Epidermal melanocyte (primary cell): ENCODE results near the genes PKIB and HDDC2.

DNA sequence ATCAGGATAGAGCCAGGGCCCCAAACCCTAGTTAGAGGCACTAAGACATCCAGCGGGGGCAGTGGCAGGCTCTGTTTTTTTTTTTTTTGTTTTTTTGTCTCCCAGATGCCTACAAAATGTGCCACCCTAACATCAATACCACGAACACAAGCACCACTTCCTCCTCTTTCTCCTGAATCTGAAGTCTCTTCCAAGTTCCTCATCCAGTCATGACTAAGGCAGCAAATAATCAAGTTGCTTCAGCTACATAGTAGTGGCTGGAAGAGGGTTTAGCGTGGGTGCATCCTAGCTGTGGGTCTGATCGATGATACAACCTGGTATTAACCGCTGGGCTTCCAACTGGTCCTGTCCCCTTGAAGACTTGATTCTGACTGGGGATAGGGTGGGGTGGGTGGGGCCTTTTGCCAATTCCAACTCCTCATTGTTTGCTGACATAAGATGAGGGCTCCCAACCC is 68.6 kb upstream of the FAM184A start:
- RRBS, result no CpG with 5 or more reads among the region's 5 CpGs

GRCh38 chr6:119347072-119347329 is 2.6 kb downstream of the MAN1A1 start:
- RRBS, result no CpG with 5 or more reads among the region's 1 CpG

GRCh38 chr6:119614307-119614561 is 264.7 kb upstream of the MAN1A1 start:
- RRBS, result no CpG with 5 or more reads among the region's 2 CpGs

- RRBS, result no CpG with 5 or more reads among the region's 10 CpGs
Observed at GRCh38 chr6:121520278-121521342, 85.2 kb downstream of the GJA1 start.

DNA sequence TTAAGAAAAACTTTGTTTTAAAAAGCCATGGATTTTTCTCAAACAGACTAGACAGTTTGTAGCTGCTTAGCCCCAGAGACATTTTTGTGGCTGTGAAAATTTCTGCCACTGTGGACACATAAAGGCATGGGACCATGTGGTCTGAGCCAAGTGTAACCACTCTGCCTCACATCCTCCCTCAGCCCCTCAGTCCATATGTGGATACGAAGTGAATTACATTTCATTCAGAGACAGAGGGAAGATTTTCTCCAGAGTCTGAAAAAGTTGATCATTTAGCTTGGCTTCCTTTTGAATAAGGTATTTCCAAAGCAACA is 87.4 kb downstream of the GJA1 start:
- RRBS, result no CpG with 5 or more reads among the region's 1 CpG

- RRBS, result no CpG with 5 or more reads among the region's 3 CpGs
Observed at GRCh38 chr6:121615713-121616027, 180.2 kb downstream of the GJA1 start.

GRCh38 chr6:121851023-121851455 is 415.6 kb downstream of the GJA1 start:
- RRBS, result no CpG with 5 or more reads among the region's 2 CpGs

- RRBS, result no CpG with 5 or more reads among the region's 4 CpGs
Observed at GRCh38 chr6:122126732-122127370, 272.6 kb upstream of the HSF2 start.

- RRBS, result 3% methylated on average over 13 of the region's 66 CpGs
Observed at GRCh38 chr6:122609797-122610609, at the start of gene PKIB. PKIB (plus strand) TSS chr6:122610405.

DNA sequence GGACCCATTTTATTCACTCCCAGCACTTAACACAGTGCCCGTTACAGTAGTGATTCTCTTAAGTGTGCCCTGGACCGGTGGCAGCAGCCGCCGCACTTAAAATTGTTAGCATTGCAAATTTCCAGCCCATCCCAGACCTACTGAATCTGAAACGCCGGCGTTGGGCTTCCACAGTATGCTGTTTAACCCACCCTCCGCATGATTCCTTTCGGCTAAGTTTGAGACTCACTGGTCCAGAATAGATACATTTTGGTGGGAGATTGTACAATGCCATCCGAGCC is 970 bp downstream of the SMPDL3A start:
- RRBS, result 6% methylated on average over 5 of the region's 10 CpGs

GRCh38 chr6:122997152-122998165 is 1.4 kb downstream of the CLVS2 start:
- RRBS, result no CpG with 5 or more reads among the region's 21 CpGs

- RRBS, result no CpG with 5 or more reads among the region's 3 CpGs
Observed at GRCh38 chr6:123441784-123442239, 194.9 kb downstream of the TRDN start.

DNA sequence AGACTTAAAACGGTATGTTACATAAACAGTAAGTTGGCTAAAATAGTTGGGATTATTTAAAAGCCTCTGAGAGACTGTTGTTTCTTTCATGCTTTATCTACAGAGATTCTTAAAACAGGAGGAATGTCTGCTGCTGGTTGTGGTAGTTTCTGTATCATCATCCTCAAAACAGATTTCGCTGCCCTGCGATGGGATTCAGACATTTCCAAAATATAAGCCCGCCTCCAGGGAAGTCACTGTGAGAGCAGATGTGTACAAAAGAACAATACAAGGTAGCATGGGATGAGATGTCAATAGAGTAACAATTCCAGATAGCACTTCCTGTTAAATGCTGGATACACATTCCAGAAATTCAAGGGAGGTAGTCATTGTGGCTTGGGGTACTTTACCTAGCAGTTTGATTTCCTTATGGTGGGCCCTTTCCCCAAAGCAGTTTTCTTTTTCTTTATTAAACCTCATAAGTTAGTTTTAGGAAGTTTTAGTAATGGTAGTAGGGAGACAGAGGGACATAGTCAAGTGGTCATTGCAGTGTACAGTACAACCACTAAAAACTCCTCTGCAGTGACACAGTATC is 2.5 kb downstream of the RNF217 start:
- RRBS, result no CpG with 5 or more reads among the region's 4 CpGs

DNA sequence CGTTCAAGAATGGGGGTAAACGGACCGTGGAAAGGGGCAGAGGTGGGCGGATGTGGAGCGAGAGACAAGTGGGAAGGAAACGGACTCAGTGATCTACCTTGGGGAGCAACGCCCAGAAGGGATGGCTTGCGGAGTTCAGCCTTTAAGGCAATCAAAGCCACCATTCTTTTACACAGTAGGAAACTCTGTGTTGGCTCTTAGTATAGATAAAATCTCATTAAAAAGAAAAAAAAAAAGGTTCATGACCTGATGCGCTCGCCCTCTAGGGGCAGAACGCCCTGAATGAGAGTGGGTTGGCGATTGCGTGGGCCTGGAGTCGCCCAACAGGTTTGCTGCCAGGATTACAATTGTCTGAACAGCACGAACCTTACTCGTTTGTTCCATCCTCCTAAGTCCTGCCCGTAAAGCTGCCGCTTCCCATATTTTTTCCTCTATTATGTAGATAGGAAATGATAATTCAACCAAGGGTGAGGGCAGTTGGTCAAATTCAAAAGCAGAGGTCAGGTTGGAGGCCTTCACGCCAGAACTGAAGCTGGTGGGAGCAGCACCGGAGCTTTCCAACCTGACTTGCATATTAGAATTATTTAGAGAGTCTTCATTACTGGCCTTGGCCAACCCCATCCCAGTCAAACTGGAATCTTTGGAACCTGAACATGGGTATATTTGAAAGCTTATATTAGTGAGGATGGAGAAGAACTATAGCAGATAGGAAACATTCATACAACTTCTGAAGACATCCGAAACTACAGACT is 1.3 kb downstream of the TPD52L1 start:
- RRBS, result no CpG with 5 or more reads among the region's 21 CpGs

DNA sequence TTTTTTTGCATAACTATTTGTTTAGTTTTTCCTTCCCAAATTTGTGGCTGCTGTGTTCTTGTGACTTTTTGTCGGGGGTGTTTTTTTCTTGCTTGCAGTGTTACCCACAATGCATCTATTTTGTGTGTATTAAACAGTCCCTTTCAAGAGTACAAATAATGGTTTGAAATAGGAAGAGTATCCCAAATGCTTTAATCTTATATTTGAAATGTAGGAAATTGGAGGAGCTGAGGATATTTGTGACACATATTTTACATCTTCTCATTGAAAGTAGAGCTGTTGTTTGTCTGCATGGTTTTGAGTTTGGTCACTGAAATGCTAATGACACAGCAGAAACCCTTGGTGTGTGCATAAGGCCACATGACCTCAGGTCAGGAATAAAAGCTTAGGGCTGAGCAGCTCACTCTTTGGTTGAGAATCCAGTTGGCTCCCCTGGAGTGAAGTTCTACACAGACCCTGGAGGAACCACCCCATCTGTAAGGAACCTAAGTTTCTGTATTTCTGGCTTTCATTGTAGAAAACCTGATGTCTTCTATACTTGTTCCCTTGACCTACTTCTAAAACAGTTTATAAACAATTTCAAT is 49.8 kb downstream of the TPD52L1 start:
- RRBS, result no CpG with 5 or more reads among the region's 1 CpG

- RRBS, result no CpG with 5 or more reads among the region's 5 CpGs
Observed at GRCh38 chr6:125251684-125252239, 50.0 kb downstream of the HDDC2 start.

- RRBS, result 3% methylated on average over 35 of the region's 66 CpGs
Observed at GRCh38 chr6:125301459-125302550, at the start of gene HDDC2. HDDC2 (minus strand) TSS chr6:125301967.

DNA sequence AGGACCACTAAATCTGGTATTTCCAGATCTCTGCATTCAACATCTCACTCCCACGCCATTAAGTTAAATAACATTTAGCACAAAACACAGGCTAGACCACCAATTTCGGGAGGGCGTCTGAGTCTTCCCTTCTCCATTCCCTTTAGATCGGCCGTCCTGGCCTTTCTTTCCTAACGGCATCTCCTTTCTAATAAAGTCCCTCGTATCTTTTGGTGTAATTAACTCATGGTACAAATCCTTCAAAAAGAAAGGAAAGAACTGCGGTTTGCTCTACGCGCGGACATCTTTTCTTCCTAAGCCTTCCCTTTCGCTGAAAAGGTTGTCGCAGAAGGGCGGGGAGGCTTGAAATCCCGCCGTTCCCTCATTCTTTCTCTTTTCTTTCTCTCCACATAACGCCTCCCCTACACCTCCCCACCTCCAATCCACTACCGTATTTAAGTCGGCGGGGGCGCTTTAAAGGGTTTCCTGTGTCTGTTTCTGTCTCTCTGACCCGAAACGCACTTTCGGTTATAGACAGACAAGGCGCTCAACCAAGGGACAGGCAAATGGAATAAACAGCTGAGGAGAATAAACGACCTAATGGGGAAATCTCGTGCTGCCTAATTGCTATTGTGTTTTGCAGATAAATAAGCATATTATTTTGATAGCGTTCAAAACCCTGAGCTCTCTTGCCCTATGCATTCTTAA is 2.7 kb upstream of the HEY2 start:
- RRBS, result no CpG with 5 or more reads among the region's 28 CpGs